ENCODE measurements around a stretch of chr9.

GRCh38 chr9:127361523-127362076 is 35.4 kb upstream of the SLC2A8 start:
- PRO-cap, result no peak

- PRO-cap, result no peak
Observed at GRCh38 chr9:127403156-127403603, 6.2 kb downstream of the SLC2A8 start.

DNA sequence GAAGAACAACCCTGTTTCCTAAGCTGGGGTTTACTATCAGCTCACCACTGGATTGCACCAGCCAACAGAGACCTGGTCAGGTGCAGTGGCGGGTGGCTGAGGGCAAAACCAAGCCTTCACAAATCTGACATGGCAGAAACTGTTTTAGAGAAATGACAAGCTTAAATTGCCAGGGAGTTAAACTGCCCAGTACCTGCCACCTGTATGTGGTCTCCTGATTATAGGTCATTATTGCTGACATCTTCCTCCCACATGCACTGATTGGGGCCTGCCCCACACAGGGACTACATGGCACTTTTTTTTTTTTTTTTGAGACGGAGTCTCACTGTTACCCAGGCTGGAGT is 2.7 kb downstream of the RPL12 start:
- PRO-cap, result no peak

- PRO-cap, result no peak
Observed at GRCh38 chr9:127473415-127474379, 22.4 kb downstream of the LRSAM1 start.

DNA sequence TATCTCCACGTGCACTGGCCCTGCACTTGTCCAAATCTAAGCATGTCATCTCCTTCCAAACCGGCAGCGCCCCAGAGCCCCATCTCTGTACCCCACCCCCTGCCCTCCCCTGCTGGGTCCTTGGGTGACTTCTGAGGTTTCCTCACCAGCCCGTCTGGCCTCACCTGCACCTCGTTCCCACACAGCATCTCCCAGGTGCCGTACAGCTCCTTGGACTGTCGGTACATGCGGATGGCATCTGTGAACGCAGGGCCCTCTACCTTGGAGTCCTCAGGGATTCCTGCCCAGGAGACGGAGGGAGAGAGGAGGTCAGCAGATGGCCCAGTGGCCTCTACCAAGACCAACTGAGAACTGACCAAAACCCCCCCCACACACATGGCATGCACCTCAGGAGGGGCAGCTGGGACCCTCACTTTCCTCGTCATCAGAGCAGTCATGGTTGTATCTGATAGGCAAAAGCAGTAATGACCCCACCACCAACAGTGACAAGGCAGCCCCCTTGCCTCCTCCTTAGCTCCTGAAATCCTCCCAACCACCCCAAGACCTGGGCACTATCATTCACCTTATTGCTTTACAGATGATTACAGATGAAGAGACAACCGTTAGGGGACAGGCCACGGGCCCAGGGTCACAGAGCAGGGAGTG is 51.1 kb downstream of the NIBAN2 start:
- PRO-cap, result no peak

DNA sequence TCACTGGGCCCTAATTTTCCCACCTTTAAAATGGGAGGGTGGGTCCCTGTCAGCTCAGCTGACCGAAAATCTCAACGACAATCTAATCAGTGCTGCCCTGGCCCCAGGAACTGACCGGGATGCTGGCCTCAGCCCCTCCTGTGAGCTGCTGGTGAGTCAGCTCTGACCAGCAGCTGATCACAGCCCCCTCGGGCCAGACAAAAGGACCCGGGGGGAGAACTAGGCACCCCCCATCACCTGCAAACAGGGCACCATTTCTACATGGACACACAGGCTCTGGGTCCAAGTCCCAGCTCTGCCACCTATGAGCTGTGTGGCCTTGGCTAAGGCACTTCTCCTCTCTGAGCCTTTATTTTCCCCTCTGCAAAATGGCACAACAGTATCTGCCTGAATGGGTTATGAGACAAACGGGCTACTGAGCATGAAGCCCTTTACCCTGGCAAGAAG is 29.3 kb downstream of the NIBAN2 start:
- PRO-cap, result no peak

DNA sequence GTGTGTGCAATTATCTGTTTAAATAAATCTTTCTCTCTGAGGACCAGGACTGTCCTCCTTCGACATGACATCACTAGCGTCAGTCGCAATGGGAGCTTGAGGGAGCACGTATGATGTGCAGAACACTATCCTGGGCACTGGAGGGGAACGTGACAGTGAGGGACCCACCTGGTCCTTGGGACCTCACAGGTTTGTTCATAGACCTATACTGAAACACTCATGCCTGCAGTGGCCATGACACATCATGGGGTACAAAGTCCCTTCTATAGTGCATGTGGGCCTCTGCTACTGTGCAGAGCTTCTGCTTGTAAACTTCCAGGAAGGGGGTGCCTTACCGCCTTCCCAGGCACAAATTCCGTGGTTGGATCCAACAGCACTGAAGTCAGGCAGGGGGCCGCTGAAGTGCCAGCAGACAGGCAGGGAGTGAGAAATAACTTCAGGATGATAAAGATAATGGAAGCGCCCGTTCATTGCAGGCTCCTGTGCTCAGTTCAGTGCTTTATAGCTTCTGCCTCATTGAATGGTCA is 7.2 kb upstream of the NIBAN2 start:
- PRO-cap, result no peak

GRCh38 chr9:127716543-127717123 is 754 bp downstream of the TTC16 start:
- PRO-cap, result no peak

GRCh38 chr9:127742272-127743042 is 7.4 kb upstream of the TOR2A start:
- PRO-cap, result no peak

DNA sequence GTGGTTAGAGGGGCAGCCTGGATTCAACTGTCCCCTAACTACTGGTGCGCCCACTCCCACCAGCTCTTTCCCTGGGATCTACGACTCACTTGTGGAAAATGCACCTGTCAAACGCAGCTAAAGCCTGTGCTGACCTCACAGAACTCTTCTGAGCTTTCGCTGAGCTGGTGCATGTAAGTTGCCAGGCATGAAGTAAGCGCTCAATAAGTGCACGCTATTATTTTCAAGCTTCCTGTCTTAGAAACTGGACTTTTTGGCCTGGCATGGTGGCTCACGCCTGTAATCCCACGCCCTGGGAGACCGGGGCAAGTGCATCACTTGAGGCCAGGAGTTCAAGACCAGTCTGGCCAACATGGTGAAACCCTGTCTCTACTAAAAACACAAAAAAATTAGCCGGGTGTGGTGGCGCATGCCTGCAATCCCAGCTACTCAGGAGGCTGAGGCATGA is 20.7 kb upstream of the TOR2A start:
- PRO-cap, result no peak

DNA sequence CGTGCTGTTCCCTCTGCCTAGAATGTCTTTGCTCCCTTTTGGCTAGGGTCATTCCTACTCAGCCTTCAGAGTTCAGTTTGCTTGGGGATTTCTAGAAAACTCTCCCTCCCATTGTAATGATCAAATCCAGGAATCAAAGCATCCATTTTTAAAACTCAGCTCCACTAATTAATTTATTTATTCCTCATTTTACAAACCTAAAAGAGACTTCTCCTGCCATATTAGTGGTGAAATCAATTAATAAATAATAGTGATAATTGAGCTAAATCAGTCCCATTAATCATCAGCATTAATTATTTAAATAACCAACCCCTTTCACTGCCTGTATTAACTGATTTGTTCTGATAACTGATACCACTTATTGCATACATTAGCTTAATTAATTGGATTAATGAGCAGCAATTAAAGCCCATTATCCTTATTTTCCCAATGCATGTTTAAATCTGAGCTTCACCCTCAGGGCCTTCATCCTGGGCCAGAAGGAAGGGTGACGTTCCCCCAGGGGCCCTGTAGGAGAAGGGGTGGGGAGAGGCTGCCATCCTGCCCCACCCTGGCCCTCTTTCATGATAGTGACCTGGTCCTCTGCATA is 12.7 kb downstream of the SH2D3C start:
- PRO-cap, result no peak

- PRO-cap, result no peak
Observed at GRCh38 chr9:127767806-127768639, 10.4 kb downstream of the SH2D3C start.

DNA sequence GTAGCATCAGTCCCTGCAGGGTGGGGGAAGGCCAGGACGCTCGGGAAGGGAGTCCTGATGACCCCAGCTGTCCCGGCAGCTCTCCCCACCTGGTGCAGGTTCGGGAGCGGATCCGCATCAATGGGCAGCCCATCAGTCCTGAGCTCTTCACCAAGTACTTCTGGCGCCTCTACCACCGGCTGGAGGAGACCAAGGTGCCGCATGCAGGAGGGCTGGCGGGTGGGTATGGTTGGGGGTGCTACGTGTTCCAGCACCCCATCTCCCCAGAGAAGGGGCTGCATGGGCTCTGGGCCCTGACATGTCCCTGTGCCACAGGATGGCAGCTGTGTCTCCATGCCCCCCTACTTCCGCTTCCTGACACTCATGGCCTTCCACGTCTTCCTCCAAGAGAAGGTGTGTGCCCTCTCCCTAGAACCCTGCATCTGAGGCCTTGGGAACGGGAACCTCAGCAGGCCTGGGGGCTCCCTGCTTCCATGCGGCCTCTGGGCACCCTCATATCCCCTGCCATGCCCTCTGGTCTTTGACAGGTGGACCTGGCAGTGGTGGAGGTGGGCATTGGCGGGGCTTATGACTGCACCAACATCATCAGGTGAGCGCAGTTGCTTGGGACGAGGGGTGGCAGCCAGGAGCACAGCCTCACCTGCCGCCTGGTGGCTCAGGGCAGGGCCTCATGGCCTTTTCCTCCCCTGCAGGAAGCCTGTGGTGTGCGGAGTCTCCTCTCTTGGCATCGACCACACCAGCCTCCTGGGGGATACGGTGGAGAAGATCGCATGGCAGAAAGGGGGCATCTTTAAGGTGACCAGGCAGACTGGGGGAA is 4.4 kb downstream of the FPGS start:
- PRO-cap, result no peak

DNA sequence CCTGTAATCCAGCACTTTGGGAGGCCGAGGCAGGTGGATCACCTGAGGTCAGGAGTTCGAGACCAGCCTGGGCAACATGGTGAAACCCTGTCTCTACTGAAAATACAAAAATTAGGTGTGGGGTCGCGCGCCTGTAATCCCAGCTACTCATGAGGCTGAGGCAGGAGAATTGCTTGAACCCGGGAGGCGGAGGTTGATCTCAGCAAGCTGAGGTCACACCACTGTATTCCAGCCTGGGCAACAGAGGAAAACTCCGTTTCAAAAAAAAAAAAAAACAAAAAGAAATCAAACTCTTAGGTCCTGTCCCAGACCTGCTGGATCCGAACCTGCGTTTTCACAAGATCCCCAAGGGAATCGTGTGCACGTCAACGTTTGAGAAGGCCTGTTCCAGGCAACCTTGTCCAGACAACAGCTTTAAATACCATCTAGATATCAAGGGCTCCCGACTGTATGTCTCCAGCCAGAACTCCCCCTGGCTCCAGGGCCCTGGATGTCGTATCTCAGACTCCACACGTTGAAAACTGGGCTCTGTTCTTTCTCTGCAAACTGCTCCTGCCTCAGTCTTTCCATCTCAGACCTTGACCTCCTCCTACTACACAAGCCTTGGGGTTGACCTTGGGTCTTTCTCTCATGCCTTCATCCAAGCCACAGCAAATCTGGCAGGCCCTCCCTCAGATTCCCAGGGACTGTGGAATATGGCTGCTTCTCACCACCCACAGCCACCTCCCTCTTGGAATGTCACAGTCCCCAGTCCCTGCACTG is 5.7 kb upstream of the ENG start:
- PRO-cap, result no peak

- PRO-cap, result bidirectional peak, plus-strand start at chr9:127876256, minus-strand start at chr9:127876149
Observed at GRCh38 chr9:127875904-127876502, 1.5 kb downstream of the AK1 start.

- PRO-cap, result no peak
Observed at GRCh38 chr9:127898351-127898732, 1.1 kb downstream of the ST6GALNAC6 start.

- PRO-cap, result no peak
Observed at GRCh38 chr9:127943432-127944084, 5.9 kb upstream of the DPM2 start.

GRCh38 chr9:127944529-127945022 is 6.9 kb upstream of the DPM2 start:
- PRO-cap, result no peak

DNA sequence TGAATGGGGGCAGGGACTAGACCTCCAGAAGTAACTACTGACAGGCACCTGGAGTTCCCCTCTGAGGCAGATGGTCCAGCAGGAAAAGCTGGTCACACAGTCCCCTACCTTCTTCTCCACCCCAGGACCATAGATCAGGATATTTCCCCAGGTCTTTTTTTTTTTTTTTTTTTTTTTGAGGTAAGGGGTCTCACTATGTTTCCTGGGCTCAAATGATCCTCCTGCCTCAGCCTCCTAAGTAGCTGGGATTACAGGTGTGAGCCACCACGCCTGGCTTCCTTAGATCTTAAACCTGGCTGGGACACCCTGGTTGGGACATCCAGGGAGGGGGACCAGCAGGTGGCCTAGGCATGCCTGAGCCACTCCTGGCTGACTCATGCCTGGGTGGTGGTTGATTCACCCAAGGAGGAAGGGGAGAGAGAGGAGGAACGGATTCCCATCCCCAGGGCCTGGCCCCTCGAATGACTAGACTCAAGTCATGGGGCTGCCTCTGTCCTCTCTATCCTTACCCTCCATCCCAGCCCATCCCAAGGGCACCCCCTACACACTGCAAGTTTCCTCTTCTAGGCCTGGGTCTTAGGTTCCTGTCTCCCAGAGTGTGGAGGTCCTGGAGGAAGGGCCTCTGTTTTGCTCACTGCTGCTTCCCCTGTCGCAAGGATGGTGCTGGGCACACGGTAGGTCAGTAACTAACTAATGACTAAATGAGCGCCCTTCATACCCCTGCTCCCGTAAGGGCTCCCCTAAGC is 12.8 kb downstream of the EEIG1 start:
- PRO-cap, result bidirectional peak, plus-strand start at position 468 of the sequence, minus-strand start at position 288 of the sequence

DNA sequence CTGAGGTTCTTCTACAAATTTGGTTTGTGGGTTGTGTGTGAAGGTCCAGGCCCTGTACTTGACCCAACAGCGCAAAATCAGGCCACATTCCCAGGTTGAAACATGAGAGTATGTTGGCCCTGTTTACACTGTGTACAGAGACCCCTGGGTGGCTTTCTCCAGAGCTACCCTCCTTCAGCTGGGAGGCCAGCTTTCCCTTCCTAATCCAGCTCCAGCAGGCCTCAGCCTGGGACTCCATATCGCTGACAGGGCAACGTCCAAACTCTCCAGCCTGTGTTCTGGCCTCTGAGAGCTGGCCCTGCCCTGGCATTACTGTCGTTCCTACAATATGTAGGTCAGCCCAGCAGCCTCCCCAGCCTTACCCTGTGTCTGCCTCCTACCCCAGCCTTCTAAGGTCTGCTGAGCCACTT is 8.2 kb upstream of the EEIG1 start:
- PRO-cap, result bidirectional peak, plus-strand start at position 326 of the sequence, minus-strand start at position 207 of the sequence